Bronchus (tissue), 1 donor: ENCODE measurements around the genes TMEM183A and GOLT1A.

- PRO-cap: unidirectional peak, plus-strand start at chr1:202807096; bidirectional peak, plus-strand start at chr1:202807726, minus-strand start at chr1:202807607
Observed at GRCh38 chr1:202806727-202807893, 1.1 kb downstream of the KDM5B start.

DNA sequence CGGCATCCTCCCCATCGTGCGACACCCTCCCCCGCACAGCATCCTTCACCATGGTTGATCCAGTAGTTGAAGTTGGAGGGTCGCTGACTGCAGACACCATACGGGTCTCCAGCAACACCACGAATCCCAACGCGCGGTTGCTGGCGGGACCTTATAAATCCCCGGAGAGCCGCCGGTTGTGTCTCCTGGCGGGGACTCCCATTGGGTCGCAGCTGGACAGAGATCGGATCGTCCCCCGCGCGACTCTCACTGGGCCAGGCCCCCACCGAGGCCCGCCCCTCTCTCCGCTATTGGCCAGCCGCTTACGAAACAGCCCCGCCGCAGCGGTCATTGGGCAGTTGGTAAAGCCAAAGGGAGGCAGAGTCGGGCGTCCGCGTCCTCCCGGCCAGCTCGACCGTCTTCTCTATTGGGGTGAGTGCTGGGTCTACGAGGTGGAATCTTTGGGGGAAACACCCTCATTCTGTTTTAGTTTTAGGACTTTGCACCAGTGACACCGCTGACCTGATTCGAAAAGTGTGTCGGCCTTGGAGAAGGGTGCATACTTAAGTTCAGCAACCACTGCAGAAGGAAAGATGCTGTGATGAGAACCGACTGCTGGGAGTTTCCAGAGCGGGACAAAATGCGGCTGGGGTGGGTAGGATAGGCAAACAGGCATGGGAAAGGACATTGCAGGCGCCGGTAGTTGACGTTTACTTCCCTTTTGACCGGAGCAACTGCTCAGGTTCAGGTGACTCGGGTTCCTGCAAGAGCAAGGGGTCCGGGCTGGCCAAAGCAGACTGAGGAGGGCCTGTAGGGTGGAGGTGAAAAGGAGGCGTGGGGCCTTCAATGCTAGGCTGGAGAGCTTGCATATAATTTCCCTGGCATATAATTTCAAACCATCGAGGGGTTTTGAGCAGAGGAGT is 27.3 kb downstream of the RABIF start:
- PRO-cap: bidirectional peak, plus-strand start at position 337 of the sequence, minus-strand start at position 128 of the sequence

- PRO-cap: no peak
Observed at GRCh38 chr1:202955061-202955642, 3.0 kb downstream of the ADIPOR1 start.

GRCh38 chr1:202961233-202961939 is 3.3 kb upstream of the ADIPOR1 start:
- PRO-cap: no peak

DNA sequence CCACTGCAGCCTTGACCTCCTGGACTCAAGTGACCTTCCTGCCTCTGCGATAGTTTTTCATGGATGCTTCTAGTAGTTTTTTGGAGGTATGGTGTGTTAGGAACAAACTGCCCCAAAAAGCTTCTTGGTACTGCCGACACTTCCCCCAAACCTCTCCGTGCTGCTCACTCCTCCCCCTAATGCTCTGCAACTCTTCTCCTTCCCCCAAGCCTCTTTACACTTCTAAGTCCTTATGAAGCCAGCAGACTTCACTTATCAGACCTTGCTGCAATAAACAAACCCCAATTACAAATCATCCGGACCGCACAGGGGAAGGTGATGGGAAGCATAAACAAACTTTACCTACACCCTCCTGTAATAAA is 1.1 kb upstream of the TMEM183A start:
- PRO-cap: no peak

- PRO-cap: bidirectional peak, plus-strand start at chr1:203007392, minus-strand start at chr1:203007265
Observed at GRCh38 chr1:203007057-203008118, at the start of gene TMEM183A. Gene TMEM183A (plus strand): TSS chr1:203007374.

DNA sequence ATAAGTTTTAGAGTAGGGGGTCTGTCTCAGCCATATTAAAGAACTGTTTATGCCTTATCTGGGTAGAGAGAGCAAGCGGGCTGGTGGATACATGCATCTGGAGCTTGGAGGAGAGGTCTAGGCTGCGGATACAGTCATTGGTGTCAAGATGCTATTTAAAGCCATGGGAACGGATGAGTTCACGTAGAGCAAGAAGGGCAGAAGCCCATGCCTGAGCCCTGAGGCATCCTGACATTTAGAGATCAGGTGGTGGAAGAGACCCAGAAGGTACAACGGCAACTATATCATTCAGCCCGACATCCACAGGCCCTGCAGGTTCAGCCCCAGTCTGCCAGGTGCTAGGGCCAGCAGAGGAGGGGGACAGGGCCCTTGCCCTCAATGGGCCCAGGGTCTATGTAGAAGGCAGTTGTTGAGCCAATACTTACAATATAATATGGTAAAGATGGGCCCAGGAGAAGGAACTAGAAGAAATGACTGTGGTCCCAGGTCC is 15.1 kb upstream of the CHI3L1 start:
- PRO-cap: no peak

GRCh38 chr1:203276957-203277381 is 28.4 kb upstream of the BTG2 start:
- PRO-cap: no peak

DNA sequence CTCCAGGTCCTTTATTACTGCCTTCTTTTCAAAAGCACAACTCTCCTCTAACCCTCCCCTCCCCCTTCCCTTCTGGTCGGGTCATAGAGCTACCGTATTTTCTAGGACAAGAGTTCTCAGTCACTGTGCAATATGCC is 2.9 kb downstream of the BTG2 start:
- PRO-cap: no peak

DNA sequence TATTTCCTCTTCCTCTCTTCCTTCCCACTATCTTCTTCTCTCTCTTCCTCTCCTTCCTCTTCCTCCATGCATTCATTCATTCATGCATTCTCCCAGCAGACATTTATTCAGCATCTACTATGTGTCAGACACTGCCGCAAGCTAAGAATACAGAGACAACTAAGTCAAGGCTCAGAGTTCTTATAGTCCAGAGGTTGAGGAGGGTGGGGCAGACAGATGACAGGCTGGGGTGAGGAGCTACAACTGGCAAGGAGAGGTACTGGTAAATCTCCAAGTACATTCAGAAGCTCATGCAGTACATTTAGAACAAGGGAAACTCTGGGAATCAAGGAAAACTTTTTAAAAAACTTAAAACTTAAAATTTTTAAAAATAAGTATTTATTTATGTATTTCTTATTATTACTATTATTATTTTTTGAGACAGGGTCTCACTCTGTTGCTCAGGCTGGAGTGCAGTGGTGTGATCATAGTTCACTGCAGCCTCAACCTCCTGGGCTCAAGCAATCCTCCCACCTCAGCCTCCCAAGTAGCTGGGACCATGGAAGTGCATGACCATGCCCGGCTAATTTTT is 56.5 kb upstream of the FMOD start:
- PRO-cap: no peak

- PRO-cap: no peak
Observed at GRCh38 chr1:203410231-203410771, 59.4 kb upstream of the FMOD start.

GRCh38 chr1:203507102-203507602 is 13.2 kb downstream of the OPTC start:
- PRO-cap: no peak

DNA sequence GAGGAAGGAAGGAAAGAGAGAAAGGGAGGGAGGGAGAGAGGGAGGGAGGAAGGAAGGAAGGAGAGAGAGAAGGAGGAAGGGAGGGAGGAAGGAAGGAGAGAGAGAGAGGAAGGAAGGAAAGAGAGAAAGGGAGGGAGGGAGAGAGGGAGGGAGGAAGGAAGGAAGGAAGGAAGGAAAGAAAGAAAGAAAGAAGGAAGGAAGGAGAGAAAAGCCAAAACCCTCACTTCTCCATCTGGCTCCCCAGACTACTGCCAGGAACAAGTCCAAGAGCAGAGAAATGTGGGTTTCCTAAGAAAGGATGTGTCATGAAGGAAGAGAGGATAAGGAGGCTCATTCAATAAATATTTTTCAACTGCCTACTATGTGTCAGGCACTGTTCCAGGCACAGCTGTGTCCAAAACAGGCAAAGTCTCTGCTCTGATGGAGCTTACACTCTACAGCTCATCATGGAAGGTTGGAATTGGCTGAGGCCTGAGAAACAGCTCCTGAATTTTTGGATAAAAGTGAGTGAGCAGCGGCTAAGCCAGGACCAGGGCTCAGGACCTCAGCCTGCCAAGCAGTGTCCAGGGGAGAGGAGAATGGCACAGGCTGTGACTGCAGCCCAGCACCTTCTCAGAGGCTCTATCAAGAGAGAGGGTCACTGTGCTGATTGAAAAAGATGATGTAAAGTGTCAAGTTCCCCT is 42.6 kb upstream of the ATP2B4 start:
- PRO-cap: no peak

DNA sequence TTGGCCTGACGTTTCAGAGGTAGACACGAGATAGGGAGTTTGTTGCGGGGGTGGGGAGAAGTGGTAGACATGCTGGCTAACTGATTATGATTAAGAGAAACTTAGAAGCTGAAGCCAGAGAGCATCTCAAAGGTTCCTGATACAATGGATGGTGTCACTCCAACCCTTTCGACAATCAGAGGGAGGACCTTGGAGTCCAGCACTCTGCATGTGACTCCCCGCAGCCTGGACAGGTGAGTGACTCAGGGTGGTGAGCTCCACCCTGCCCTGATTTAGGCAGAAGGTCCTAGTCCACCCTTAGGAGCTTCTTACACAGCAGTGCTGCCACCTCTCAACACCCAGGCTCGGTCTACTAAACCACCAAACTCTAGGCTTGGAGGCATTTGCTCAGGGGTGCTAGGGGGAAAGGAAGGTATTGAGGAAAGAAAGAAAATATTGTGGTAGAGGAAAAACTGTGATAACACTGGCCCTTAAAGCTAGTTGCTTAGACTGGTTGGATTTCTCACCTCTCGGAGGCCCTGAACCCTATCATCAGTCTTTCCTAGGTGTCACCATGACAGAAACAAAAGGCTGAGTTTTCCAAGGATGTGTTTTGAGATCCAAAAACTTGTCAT is 546 bp downstream of the LAX1 start:
- PRO-cap: no peak

DNA sequence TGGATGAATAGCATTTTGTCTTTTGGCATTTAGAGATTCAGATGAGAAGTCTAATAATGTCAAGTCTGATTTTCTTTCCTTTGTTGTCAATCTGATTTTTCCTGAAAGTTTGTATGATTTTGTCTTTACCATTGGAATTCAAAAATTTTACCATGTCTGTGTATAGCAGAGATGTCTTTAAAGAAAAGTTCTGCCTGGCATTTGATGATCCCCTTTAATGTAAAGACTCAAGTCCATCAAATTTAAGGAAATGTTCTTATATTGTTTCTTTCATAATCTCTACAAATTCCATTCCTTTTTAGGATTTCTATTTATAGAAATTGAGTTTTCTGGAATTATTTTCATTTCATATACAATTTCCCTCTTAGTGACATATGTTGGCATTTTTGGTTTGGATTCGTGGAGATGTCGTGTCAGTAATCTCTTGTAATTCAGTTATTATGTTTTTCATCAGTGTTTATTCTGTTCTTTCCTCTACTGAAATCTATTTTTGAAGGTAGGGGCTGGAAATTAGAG is 12.9 kb downstream of the ZBED6 start:
- PRO-cap: no peak

DNA sequence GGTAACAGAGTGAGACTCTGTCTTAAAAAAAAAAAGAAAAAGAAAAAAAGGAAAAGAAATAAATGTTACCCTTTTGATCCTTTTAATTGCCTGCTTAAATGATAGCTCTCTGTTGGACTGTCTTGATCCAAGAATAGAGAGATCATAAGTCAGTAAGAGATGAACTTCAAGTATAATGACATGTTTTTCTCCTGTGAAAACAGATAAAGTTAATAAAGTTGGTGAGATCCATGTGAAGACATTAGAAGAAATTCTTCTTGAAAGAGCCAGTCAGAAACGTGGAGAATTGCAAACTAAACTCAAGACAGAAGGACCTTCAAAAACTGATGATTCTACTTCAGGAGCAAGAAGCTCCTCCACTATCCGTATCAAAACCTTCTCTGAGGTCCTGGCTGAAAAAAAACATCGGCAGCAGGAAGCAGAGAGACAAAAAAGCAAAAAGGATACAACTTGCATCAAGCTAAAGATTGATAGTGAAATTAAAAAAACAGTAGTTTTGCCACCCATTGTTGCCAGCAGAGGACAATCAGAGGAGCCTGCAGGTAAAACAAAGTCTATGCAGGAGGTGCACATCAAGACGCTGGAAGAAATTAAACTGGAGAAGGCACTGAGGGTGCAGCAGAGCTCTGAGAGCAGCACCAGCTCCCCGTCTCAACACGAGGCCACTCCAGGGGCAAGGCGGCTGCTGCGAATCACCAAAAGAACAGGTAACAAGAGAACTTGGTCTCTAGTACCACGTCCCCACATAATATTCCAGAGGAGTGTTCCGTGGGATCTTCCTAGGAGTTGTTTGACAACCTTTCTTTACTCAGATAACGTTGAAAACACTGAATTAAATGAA is 14.2 kb upstream of the SNRPE start:
- PRO-cap: no peak

GRCh38 chr1:204075158-204075756 is 2.3 kb downstream of the SOX13 start:
- PRO-cap: bidirectional peak, plus-strand start at chr1:204075359, minus-strand start at chr1:204075267

GRCh38 chr1:204092910-204093810 is 20.2 kb downstream of the SOX13 start:
- PRO-cap: no peak

DNA sequence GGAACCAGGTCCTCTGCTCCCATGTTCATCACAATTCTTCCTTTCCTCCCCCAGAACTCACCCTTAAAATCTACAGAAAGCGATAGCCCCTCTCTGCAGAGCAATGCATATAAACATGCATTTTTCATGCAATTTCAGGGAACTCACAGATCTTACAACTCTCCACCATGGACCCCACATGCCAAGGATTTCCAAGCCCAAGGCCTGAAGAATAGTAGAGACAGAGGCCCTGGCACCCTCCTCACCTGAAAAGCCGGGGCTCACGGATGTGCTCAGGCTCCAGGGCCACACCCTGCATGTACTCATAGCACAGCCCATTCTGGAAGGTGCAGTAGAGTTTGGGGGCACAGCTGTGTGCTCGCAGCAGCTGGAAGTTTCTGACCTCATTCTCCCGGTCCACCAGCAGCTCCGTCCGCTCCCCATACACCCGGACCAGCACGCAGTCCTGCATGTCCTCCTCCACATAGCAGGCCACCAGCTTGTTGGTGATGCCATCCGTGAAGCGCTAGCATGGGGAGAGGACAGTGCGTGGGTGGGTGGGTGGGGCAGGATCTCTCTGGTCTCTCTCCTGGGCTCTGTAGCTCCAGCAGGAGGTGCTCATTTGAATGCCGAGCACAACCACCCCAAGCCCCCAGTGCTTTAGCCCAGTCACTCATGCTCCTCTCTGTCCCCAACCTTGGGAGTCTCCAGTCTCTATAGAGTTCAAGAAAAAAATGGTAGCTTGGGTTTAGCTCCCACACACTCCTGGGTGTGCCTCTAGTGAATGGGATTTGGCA is 2.2 kb downstream of the ETNK2 start:
- PRO-cap: no peak

- PRO-cap: bidirectional peak, plus-strand start at chr1:204214191, minus-strand start at chr1:204214115
Observed at GRCh38 chr1:204213567-204214763, at the start of gene GOLT1A. Gene GOLT1A (minus strand): TSS chr1:204213988.